SK-N-MC (cell line): ENCODE measurements around the genes ZNF774 and SV2B.

DNA sequence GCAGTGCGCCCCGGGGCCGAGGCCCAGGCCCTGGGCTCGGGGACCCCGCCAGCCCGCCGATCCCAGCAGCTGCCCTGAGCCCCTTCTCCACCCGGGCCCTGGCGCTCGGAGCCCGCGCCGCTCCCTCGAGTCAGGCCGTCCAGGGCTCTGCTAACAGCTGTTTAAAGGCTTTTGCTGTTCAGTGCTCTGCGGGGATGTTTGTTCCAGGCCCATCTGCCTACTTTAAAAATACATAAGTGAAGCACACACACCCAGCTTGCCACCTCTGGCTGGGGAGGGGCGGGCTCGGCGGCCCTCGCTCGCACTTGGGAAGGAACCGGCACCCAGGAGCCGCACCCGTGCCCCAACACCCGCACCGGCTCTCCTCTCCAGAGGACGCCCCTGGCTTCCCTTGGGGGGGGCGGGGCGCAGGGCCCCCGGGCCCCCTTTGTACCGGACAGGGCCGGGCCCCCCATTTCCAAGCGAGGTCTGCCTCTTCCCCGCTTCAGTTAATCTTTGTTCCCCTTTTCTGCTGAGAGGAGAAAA, 596 bp upstream of the ZNF710 start:
- RRBS = 9% methylated on average over 13 of the region's 34 CpGs

DNA sequence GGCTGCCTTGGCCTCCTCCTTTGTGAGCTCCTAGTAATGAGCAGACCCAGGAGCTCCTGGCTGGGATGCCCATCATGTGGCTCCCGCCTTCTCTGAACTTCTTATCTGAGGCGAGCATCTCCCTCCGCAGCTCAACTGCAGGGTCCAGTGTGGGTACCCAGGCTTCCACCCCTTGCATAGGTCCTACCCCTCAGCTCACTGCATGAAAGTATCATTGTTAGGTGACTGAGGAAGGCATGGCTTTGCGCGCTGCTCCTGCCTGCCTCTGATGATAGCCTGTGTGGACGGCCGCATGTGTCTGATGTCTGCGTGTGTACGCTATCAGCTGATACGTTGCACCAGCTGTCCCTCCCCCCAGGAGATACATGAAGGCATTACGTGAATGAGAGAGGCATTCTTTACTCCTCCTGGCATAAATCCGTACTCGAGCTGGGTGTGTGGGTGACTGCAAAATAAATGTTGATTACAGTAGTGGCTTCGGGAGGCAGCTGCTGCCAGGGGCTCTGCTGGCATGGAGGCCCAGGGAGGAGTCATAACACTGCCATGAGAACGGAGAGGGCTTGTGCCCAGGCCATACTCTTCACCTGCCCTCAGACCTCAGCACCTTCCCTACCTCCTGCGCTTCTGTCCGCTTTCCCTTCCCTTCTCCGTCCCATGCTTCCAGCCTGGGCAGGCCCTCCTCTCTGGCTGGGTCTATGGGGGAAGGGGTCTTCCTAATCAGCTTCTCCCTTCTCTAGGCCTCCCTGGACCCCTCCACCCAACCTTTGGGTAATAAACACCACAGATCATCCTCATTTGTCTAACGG, 48.8 kb downstream of the ZNF710 start:
- RRBS = no CpG with 5 or more reads among the region's 19 CpGs

DNA sequence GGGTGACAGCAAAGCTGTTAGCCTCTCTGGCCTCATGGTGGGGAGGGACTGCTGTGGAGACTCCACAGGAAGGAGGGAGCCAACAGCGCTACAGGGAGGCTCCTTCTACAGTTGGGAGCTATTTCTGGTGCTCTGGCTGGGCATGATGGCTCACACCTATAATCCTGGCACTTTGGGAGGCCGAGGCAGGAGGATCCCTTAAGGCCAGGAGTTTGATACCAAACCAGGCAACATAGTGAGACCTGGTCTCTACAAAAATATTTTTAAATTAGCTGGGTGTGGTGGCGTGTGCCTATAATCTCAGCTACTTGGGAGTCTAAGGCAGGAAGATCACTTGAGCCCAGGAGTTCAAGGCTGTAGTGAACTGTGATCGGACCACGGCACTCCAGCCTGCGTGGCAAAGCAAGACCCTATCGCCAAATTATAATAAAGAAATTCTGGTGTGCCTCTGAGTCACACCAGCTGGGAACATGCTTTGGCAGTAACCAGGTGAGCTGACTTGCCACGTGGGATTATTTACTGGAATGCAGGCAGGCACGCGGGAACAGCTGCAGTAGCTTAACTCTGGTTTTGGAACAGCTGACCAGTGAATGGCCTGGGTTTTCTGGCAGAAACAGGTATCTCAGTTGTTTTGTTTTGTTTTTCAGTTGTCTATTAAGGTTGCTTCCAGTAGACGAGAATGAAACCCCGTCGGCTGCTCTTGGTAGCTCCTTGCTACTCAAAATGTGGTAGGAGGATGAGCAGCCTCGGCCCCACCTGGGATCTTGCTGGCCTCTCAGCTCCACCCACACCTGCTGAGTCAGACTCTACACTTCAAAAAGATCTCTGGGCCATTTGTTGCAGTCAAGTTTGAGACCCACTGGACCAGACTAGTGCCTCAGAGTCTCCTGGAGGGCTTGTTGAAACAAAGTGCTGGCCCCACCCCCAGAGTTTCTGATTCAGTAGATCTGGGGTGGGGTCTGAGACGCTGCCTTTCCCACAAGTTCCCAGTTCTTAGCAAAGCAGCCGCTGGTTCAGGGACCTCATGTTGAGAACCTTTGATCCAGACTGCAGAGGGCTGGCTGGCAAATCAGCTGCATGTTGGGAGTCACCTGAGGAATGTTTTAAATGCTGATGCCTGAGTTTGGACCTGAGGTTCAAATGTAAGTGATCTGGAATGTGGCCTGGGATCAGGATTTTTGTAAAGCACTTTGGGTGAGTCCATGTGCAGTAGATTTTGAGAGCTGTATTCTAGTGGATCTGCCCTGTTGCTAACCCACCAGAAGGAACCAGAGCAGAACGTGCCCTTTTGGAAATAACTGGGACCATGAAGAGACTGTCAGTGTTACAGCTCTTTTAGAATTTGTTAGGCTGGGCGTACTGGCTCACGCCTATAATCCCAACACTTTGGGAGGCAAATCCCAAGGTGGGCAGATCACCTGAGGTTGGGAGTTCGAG, 26.6 kb downstream of the IDH2 start:
- RRBS = no CpG with 5 or more reads among the region's 20 CpGs

DNA sequence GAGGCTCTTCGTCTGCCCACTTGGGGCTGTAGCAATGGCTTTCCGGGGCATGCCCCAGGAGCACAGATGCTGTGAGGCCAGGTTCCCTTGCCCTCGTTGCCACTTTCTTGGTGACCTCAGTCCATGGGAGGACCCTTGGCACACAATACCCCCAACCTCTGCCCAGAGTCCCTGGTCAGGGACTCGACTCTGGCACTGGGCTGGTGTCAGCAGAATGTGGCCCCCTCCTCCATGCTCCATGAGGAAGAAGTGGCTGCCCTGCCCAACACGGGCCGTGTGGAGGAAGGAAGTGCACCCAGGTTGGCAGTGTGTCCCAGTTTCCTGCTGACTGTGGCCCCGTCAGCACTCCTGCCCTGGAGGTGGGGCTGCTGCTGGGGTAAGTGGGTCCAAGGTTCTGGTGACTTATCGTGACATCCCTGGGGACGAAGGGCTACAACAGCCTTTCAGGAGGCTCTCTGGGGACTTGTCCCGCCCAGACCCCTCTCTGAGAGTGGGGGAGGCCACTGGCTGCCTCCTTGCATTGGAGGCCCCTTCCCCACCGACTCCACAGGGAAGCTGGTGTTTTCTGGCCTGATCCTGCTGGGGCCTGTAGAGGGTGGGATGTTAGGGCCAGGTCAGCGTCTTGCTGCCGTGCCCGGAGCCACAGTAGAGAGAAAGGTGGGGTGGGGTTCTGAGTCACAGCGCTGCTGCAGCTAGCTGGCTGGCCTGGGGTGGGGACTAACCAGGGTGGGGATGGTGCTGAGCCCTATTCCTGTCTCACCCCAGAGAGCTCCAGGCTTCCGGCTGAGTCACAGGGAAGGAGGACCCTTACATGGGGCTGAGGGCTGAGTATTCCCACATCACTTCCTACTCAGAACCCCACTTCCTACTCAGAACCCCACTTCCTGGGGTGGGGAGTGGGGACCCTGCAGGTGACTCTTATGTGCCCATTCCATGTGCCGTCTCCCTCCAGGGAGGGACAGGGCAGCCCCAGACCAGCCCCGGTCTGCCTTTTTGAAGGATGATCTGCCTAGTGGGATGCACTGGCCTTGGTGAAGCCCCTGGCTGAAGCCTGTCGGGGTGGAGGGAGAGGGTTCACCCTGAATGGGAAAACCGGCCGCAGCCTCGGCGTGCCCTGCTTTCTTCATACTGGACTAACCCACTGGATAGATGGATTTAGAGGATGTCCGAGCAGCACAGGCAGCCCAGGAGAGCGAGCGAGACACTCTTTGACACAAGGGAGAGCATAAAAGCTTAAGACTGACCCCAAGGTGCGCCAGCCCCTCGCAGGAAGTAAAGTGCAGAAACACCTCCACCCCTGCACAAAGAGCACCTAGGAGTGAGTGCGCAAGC, 10.6 kb downstream of the SEMA4B start:
- RRBS = 100% methylated on average over 1 of the region's 29 CpGs

GRCh38 chr15:90214807-90215179, 13.7 kb downstream of the SEMA4B start:
- RRBS = no CpG with 5 or more reads among the region's 5 CpGs

GRCh38 chr15:90231842-90232531, 1.8 kb downstream of the CIB1 start:
- RRBS = no CpG with 5 or more reads among the region's 16 CpGs

DNA sequence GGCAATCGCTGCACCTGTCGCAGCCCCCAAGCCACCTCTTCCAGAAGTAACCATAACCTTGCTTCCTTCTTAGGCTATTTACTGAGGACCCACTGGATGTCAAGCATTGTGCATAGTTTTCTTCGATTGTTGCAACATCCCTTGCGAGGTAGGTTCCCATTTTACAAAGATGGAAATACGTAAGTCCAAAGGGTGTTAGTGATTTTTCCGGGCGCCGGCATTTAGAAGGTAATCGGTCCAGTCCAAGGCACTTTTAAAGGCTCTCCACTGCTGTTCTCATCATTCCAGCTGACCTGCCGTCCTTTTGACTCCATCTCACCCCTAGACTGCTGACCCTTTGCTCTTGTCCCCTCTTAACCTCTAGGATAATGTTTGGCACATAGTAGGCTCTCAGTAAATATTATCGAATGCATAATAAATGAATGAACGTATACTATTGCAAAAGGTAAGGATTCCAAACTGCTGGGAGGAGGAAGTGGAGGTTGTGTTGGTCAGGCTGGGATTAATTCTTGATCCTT, 499 bp downstream of the GDPGP1 start:
- RRBS = no CpG with 5 or more reads among the region's 12 CpGs

DNA sequence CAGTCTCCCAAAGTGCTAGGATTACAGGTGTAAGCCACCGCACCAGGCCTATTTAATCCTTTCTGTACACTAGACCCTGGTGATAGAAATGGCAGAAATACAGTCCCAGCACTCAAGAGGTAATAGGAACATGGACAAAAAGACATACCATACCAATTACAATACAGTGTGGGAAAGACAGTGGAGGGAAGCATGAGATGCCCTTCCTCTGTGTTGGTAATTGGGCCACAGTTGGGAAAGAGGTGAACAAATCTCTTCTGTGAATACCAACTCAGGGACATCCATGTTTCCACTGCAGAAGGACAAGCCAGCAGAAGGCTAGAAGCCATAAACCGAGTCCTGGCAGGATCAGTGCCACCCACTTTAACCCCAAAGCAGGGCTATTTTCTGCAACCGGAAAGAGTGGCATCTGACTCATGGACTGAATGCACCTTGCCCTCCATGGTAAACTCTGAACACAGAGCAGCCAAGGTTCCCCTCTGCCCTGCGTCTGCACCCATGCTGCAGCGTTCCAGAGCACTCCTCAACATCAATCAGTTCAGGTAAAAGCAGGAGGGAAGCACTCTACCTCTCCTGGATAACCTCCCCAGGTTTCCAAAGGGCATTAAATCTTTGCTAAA, 940 bp upstream of the NGRN start:
- RRBS = no CpG with 5 or more reads among the region's 5 CpGs

- RRBS = 5% methylated on average over 9 of the region's 59 CpGs
Observed at GRCh38 chr15:90351610-90352595, at the start of gene ZNF774. Gene ZNF774, plus strand, starts transcription at chr15:90352284.

DNA sequence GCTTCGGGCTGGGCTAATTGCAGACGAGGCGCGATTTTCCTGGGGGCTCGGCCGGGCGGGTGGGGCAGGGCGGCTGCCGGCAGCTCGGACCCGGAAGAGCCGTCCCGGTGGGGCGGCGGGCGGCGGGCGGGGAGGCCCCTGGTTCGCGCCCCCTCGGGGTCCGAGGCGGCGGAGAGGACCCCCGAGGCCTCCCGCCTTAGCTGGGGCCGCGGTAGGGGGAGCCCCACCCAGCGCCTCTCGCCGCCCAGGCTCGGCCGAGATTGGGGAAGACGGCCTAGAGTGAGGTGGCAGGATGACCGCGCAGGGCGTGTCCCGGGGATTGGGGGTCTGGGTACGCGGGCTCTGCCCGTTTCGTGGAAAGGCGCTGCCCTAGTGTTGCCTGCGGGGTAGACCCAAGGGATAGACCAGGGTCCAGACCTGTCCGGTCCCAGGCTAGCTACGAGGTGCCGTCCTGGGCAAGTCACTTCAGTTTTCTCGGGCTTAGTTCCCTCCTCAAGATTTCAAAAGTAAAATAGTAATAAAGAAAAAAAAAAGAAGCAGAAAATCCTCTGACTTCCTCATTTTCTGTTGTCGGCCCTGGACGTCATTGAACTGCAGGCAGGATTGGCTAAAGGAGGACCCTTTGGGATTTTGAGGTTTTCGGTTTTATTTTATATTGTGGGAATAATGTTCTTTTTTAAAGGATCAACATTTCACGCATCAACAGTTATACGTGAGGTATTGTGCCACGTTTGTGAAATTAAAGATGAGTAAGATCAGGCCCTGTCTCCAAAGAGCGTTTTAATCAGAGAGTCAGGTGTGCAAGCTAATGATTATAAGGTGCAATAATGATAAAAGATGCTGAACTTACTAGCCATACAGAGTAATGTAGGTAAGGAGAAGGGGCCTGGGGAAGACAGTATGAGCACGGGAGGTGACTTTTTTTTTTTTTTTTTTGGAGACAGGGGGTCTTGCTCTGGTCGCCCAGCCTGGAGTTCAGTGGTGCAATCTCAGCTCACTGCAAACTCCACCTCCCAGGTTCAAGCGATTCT, 697 bp downstream of the IQGAP1 start:
- RRBS = 2% methylated on average over 10 of the region's 58 CpGs

DNA sequence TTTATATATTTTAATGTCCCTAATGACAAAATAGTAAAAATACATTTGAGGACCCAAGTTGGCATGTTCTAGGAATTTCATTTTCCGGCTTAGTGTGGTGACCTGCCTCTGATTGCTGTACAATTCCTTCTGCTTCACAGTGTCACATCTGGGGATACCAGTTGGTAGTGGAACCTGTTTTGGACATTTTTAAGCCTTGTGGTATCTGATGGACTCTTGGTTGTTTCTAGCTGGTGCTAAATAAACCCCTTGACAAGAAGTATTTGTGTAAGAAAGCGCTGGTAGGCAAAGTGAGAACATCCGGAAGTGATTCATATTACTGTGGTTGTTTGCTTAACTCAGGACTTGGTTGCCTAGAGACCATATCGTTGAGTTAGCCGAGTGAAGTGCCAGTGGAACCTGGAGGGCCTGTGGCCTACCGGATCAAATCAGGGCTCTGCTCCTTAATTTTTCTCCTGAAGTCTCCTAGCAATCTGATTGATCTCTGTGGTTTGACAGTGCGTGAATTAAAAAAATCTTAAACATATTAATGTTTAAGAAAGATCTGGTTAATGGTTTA, 12.8 kb downstream of the IQGAP1 start:
- RRBS = 14% methylated on average over 1 of the region's 7 CpGs

- RRBS = no CpG with 5 or more reads among the region's 1 CpG
Observed at GRCh38 chr15:90484066-90484437, 45.7 kb upstream of the CRTC3 start.

- RRBS = no CpG with 5 or more reads among the region's 4 CpGs
Observed at GRCh38 chr15:90533660-90534229, 4.0 kb downstream of the CRTC3 start.

DNA sequence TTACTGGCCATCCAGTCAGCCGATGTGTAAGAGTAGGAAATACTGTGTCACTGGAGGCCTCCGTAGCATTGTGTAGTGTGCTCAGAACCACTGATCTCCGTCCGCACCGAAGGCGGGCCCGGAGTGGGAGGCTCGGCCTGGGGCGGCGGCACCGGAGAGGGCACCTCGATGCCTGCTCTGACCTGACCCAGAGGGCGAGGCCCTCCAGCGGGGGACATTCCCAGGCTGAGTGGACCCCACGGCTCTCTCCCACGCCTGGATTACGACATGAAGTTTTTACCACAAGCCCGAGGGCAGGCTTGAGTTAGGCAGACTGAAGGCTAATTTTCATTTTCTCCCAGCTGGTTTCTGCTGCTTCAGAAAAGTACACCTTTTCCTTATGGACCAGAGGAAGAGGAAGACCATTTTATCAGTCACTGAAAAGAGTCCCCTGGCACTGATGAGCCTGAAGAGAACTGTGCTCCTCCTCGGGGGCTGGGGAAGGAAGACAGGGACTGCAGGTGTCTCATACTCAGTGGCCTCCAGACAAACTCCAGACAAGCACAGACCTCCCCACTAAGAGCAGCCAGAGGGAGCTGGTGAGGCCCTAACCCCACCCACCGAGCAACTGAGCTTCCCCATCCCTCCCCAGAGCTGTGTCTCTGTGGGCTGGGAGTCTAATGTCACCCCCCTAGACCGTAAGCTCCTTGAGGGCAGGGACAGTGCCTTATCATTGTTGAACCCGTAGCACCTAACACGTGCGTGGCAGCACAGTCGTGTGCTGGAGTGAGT, 74.5 kb upstream of the BLM start:
- RRBS = no CpG with 5 or more reads among the region's 25 CpGs

DNA sequence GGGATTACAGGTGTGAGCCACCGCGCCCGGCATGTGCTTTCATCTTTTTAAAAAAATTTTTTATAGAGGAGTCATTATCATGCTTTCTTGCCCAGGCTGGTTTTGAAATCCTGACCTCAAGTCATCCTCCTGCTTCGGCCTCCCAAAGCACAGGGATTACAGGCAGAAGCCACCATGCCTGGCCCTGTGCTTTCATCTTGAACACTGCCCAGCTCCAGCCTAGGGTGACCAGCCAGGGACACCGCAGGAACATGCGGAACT, 8.0 kb upstream of the FURIN start:
- RRBS = no CpG with 5 or more reads among the region's 6 CpGs

- RRBS = no CpG with 5 or more reads among the region's 9 CpGs
Observed at GRCh38 chr15:90903673-90904251, 660 bp downstream of the MAN2A2 start.

GRCh38 chr15:90915784-90916406, 12.8 kb downstream of the MAN2A2 start:
- RRBS = no CpG with 5 or more reads among the region's 24 CpGs

DNA sequence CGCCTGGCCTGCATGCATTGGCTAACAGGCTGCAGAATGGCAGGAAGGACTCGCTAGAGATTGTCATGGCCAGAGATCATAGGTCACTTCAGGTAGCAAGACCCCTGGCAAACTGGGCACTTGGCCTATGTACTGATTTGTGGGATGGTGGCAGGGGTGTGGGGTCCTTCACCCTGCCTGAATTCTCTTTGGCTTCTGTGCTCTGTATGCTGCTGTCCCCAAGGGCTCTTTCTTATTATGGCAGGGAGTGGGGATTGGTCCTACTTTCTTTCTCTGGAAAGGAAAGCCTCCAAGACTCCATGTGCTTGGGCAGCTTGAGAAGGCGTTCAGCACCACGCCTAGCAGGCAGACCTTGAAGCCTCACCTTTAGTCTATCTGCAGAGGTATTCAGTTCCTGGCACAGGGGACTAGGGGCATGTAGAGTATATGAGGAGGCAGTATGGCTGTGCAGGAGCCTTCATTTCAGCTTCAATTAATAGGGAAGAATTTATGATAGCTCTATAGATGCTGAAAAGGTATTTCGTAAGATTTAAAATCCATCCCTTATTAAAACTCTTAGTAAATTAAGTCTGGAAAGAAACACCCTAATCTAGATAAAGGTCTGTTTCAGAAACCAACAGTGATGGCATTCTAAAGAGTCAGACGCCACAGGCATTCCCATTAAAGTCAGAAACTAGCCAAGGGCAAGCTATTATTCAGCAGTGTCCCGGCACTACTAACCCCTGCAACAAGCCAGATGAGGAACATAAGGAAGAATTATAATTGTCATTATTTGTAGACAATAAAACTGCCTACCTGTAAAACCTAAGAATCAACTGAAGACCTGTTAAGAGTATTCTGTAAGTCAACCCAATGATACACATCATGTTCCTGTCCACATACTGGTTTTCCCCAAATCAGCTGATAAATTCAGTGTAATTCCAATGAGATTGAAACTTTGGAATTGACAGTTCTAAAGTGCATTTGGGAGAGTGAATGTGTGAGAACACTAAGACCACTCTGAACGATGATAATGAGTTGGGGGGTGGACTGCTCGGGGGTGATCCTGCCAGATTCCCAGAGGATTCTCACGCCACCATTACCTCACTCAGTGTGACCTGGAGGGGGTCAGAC, 11.6 kb downstream of the HDDC3 start:
- RRBS = no CpG with 5 or more reads among the region's 10 CpGs

DNA sequence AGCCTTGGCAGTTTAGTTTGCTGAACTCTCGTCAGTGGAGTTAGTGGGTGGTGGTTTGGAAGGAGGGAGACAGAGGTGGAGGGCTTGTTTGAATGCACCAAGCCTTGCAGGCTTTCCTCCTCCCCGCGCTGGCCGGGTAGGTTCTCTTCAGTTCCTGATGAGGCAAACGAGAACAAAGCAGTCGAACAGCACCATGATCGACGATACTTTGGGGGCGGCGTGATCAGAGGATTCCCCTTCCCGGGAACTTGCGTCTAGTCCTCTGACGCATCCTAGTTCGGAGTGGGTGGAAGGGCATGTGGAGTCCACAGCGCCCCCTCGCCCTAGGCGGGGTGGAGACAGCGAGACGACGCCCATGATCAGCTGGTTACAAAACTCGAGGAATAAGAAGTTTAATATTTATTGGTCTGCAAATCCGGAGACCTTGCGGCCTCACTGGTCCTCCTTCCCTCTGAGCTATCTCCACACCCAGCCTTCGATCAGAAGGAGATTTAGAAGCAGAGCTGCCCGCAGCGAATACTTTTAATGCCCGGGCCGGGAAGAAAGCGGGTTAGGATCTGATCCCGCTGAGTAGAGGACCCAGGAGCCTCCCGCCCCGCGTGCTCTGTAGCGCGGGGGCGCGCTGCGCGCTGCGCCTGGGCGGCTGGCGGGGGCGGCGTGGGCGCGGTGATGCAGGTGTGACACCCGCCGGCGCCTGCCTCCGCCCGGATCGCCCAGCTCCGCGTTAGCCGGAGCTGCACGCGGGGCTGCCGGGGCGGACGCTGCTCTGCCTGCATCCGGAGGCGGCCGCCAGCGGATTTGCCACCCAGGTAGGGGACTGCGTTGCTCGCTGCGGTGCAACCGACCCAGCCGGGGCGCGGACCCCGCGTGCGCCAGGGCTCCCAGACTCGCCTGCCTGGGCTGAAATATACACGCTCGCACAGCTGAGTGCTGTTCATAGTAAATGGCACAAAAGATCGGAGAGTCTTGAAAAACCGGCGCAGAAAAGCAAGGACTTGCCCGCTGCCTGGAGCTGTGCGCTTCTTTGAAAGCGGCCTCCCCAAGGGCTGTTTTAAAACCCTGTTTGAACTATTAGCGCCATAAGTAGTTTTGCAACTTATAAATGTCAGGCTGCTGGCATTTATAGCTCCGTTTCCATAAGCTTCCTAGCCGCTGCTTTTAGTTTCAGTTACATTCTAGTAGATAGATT, at the start of gene SV2B:
Gene SV2B, plus strand, starts transcription at position 703 of the 1,189 bp plus-strand sequence.
- RRBS = 3% methylated on average over 19 of the region's 86 CpGs